ENCODE data around the genes PMCH, HSP90B1 and TXNRD1.

DNA sequence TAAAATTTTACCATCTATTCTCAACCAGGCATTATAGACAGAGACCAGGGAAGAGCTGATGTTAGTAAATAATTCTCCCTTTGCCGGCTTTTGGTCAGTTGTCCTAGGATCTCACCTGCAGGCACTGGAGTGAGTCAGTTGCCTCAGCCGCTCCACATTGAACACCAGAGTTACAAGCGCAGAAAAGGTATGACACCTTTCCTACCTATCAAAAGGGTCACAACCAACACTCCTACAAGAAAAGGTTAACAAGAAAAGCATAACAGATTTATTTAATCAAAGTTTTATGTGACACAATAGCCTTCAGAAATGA is 37.7 kb upstream of the GARIN6 start:
- PRO-cap: no peak

- PRO-cap: no peak
Measured at GRCh38 chr12:100136915-100137533, 5.7 kb downstream of the BLTP3B start.

GRCh38 chr12:100167002-100167861 is 24.6 kb upstream of the BLTP3B start:
- PRO-cap: no peak

- PRO-cap: no peak
Measured at GRCh38 chr12:100201519-100202182, 1.0 kb downstream of the ACTR6 start.

GRCh38 chr12:100534821-100535168 is 38.7 kb upstream of the GAS2L3 start:
- PRO-cap: no peak

DNA sequence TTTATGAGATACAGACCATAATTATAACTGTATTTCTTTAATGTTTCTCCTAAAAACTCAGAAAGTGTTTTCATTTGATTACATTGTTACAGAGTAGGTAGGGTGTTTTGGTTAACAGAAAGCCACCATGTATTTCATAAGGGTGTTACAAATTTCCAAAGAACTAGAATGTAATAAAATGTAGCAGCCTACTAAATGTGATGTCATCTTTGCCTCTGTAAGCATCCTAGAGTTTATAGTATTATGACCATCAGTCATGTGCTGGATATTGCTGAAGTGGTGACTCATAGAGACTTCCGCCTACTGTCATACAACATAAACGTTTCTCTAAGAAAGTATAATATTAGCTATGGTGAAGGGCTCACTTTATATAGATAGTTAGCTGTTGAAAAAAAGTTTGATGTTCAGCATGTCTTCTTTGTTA is 3.2 kb downstream of the GAS2L3 start:
- PRO-cap: no peak

DNA sequence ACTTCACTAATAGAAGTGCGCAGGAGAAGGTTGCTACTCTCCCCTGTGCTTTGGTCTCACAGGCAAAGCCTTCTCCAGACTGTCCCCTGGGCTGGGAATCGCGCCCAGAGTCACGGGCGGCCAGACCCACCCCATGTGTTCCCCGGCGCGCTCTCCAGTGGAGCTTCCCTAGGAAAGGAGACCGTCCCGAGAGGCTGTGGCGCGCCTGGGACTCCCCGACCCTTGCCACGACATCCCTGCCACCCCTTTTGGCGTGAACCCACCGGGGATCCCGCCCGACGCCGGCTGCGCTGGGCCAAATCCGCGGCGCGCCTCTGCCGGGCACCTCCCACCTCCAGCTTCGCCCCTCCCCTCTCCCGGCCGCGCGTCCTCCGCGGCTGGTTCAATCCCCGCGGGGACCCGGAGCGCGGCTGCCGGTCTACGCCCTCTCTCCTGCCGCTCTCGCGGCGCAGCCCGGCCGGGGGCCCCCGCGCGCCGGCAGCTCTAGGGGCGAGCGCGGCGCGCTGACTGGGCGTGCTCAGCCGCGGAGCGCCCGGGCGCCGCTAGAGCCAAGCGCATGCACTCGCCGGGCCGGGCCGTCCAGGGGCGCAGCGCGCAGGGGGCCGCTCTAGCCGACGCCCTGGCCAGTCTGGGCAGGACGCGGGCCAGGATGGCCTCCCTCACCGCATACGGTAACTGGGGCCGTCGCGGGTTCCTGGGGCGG is 77.5 kb upstream of the ANO4 start:
- PRO-cap: no peak

GRCh38 chr12:101665931-101666227 is 31.6 kb upstream of the CHPT1 start:
- PRO-cap: no peak

- PRO-cap: no peak
Measured at GRCh38 chr12:101713876-101714808, 16.7 kb downstream of the CHPT1 start.

DNA sequence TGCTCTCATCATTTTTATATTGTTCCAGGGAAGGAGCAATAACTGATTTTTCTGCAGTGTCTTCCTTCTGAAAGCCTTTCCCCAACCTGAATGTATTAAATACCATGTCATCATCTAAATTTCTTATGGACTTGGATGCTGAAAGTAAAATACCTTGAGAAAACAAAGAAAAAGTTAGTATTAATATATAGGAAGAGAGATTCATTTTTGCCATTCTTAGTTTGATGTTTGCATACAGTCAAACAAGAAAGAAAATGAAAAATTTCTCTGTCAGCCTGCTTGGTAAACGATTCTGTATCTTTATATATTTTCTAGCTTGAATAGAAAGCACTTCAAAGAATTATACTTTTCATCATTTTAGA is at the start of gene PMCH:
Gene PMCH (minus strand): TSS at position 277 of the 362 bp plus-strand sequence.
- PRO-cap: no peak

- PRO-cap: no peak
Measured at GRCh38 chr12:102313092-102313590, 115.5 kb upstream of the PMCH start.

DNA sequence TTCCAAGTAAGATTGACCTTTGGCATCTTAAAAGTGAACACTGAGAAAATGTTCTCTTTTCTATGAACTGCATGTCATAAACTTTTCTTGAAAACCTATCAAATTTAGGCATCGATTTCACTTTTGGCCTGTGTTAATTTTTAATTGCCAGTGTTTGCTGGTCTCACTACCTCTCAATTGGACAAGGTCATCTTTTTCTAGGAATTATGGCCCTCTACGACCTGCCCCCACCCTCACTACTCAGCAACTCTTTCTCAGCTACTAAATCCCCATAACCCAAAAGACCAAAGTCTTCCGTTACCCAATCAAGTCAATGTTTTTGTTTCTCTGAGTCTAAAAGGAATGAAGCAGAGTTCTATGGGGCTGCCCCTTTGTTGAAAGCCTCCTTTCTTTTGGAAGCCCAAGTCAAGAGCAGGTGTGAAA is 55.1 kb downstream of the IGF1 start:
- PRO-cap: no peak

DNA sequence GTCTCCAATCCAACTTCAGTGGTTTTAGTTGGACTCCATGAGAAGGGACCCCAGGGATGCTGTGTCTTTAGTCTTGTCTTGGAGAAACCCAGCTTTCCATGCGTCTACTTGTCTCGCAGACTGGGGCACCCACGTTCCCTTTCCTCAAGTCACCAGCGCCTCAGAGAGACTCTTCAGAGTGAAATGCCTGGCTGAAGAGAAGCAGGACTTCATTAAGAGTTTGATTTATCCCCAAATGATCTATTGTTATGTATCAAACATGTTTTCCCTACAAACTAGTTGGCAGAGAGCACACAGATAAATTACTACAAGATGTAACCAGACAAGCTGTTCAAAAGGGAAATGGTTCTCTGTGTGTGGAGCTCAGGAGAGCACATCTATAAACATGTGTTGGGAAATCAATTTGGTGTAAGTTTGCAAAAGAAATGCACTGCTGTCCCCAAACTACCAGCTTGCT is 159.3 kb downstream of the PAH start:
- PRO-cap: no peak

- PRO-cap: no peak
Measured at GRCh38 chr12:102911087-102911236, 6.1 kb downstream of the PAH start.

- PRO-cap: no peak
Measured at GRCh38 chr12:103571359-103571823, 15.7 kb upstream of the STAB2 start.

- PRO-cap: no peak
Measured at GRCh38 chr12:103838697-103839251, 2.3 kb downstream of the NT5DC3 start.

DNA sequence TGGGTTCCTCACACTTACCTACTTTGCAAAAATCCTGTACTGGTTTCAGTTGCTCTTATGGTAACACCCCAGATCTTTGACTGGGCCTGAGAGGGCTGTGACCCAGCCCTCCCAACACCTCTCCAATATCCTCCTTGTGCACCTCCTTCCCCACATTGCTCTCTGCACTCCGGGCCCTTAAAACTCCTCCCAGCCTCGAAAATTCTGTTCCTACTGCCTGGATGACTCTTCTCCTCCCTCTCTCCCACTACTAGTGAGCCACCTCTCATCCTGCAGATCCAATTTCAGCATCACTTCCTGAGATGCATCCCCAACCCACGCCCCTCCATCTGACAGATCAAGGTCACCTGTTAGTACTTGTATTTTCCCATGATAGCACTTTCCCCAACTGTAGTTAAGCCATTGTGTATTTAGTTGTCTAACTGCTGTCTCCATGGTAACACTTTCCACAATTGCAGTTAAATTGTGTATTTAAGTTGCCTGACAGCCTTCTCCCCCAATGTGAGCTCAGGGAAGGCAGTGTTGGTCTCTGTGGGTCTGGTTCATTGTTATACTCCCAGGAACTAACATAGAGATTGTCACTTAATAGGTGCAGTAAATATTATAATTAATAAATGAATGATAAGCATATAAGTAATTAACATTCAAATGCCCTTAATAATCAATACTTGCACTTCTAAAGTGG is 11.6 kb upstream of the NT5DC3 start:
- PRO-cap: no peak

DNA sequence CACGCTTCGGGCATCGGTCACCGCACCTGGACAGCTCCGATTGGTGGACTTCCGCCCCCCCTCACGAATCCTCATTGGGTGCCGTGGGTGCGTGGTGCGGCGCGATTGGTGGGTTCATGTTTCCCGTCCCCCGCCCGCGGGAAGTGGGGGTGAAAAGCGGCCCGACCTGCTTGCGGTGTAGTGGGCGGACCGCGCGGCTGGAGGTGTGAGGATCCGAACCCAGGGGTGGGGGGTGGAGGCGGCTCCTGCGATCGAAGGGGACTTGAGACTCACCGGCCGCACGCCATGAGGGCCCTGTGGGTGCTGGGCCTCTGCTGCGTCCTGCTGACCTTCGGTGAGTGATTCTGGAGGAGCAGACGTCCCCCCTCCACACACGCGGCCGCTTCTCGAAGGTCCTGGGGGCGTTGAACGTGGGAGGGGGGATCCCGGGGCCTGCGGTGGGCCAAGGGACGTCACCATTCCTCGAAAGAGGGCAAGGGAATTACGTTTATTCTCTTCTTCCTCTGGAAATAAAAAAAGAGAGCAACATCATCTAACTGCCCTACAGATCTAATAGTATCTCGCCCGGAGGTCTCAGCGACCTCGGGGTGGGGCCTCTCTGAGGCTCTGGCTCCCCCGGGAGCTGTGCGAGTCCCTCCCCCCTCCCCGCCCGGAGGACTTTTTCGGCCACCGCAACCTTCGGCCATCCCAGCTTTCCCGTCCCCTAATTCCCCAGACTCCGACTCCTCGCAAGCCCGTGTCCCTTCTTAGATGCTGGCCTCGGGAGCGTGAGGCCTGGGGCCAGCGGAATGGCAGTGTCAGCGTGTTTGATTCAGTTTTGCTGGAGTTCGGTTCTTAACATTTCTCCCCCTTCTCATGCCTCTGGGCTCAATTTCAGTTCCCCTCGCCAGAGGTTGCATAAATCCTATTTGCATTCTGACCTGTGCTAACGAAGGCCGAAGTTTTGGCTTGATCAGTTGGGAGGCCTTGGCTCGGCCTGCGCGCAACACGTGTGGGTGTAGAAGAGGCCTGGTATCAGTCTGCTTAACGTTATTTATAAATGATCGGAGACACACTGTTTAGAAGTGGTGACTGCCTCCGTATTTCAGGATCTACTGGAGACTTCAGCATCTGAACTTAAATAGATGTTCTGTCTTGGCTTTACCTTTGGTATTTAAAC is at the start of gene HSP90B1:
Gene HSP90B1 (plus strand): TSS at position 180 of the 1,159 bp plus-strand sequence.
- PRO-cap: bidirectional peak, plus-strand start at position 180 of the sequence, minus-strand start outside the sequence; bidirectional peak, plus-strand start at position 370 of the sequence, minus-strand start at position 340 of the sequence

GRCh38 chr12:104138514-104139343 is 719 bp upstream of the NFYB start:
- PRO-cap: no peak

GRCh38 chr12:104215497-104216350 is at the start of gene TXNRD1:
TXNRD1 (plus strand) TSS chr12:104215779.
- PRO-cap: unidirectional peak, plus-strand start at chr12:104215779

Data from osteocyte (in vitro differentiated cells).